Mammary microvascular endothelial cell (primary cell): ENCODE measurements around the genes ELOVL7 and ADAMTS6.

GRCh38 chr5:59548614-59549472 lies 344.7 kb downstream of the PDE4D start:
- RAMPAGE, long total RNA, result no peak

DNA sequence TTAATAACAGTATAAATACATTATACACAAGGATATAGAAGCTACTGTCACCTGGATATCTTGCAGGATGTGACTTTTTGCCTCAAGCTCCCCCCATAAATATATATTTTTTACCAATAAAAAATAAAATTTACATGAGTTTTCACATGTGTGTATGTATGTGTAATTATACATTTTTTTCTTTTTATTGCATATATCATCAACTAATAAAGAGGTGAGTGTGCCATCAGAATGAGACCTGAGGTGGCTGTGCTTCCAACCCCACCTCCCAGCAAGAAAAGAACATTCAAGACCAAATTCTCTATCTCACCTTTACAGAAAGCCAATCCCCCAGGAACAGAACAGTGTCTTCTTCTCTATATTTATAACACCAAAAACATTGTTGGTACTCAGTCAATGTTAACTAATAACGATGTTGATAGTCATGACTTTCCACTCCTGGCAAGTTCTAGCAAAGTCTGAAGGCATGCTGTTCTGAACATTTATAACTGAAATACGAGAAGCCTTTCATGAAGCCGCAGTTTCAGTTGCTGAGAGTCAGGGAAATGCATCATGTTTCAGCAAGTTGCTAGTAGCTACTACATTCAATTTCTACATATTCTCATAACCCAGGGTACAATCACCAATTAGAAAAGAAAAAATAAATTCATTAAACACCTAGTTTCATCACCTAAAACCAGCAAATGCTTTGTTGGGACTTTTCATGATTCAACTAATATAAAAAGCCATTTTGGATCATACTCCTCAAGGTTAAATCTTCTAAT lies 301.5 kb downstream of the PDE4D start:
- RAMPAGE, long total RNA, result no peak

GRCh38 chr5:59766369-59766905 lies 127.1 kb downstream of the PDE4D start:
- RAMPAGE, long total RNA, result no peak

GRCh38 chr5:60843845-60844799 lies at the start of gene ELOVL7:
ELOVL7 (minus strand) TSS chr5:60844269.
- RAMPAGE, long total RNA, result no peak

- RAMPAGE, long total RNA, result no peak
Measured at GRCh38 chr5:61069734-61070048, 92.6 kb downstream of the SMIM15 start.

- RAMPAGE, long total RNA, result no peak
Measured at GRCh38 chr5:61290652-61291409, 41.2 kb upstream of the ZSWIM6 start.

- RAMPAGE, long total RNA, result no peak
Measured at GRCh38 chr5:61304420-61305301, 27.4 kb upstream of the ZSWIM6 start.

DNA sequence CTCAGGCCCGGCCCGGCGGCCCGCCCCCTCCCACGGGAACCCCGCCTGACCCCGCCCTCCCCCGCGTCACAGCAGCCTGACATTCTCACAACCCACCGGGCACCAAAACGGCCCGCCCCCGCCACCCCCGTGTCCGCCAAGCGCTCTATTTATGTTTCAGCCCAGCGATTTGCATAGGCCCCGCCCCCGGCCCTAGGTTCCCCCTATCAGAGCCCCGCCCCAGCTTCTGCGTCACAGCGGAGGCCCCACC lies 242 bp upstream of the ZSWIM6 start:
- RAMPAGE, long total RNA, result no peak

DNA sequence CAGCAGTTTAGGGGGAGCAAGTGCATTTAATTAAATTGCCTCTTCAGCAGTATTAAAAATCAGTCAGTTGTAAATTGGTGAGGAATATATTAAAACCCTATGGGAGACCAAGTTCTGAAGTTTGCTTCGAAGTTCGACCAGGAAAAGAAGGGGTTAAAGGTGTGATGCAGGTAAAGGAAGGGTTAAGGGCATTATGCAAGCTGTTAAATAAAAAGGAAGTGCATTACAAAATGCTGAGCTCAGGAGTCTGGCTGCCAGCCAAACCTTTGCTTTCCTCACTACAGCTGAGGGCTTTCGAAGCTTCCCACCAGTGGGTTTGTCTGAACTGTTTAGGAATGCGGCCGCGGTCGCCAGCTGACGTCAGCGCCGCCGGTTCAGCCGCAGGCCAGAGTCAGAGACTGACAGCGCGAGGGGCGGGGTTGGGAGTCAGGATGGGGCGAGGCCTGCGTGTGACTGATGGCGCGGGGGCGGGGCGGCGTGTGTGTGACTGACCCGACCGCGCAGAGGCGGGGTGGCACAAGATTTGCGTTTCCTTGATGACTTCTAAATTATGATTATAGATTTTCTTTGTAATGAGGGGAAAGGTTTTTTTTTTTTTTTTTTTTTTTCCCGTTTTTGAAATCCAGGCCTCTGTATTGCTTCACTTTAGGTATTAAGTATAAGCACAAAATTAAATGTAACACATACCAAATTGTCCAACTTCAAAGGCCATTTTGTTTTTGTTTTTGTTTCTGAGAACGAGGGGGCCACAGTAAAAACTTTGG lies 76.6 kb downstream of the ZSWIM6 start:
- RAMPAGE, long total RNA, result no peak

DNA sequence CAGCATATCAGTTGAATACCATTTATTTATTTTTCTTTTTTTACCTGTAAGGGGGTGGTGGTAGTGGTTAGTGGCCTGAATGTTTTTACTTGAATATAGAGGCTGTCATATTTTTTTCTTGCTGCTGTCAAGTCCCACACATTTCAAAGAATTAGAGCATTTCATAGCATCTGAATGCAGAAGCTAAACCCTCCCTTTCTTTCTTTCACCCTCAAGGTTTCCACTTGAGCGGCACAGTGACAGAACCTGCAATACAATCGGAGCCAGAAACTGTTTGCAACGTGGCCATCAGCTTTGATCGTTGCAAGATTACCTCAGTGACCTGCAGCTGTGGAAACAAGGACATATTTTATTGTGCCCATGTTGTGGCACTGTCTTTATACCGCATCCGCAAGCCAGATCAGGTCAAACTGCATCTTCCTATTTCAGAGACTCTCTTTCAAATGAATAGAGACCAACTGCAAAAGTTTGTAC lies 140.4 kb downstream of the ZSWIM6 start:
- RAMPAGE, long total RNA, result no peak

- RAMPAGE, long total RNA, result no peak
Measured at GRCh38 chr5:61499365-61499730, 167.3 kb downstream of the ZSWIM6 start.

DNA sequence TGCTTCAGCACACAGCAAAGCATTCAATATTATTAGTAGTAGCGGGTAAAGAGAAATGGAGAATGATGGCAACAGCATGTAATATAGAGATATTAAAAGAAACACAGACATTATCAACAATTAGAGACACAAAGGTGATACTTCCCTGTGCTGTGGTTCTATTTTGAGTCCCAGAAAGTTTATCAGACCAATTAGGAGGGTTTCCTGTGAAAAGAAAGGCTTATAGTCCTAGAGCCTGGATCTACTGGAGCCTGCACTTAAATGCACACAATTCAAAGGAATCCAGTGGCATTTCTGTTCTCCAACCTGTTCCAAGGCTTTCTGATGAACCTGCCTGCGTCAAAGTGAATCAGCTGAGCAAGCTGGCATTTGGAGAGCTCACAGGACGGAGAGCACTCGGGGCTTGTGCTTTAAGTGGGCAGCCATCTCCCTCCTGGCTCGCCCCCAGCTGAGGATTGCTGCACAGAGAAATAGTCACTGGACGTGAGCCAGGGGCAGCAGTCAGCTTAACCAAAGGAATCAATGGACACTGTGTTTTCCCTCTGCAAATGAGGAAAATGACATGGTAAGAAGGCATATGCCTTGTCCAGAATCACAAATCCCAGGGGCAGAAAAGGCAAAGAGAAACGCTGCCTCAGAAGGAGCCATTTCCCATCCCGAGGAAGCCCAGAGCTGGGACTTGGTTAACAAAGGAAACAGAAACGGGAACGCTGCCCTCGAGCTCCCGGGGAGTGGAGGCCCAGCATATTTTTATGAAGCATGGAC lies 299.3 kb downstream of the ZSWIM6 start:
- RAMPAGE, long total RNA, result no peak

GRCh38 chr5:62385276-62386118 lies 18.2 kb downstream of the DIMT1 start:
- RAMPAGE, long total RNA, result no peak

DNA sequence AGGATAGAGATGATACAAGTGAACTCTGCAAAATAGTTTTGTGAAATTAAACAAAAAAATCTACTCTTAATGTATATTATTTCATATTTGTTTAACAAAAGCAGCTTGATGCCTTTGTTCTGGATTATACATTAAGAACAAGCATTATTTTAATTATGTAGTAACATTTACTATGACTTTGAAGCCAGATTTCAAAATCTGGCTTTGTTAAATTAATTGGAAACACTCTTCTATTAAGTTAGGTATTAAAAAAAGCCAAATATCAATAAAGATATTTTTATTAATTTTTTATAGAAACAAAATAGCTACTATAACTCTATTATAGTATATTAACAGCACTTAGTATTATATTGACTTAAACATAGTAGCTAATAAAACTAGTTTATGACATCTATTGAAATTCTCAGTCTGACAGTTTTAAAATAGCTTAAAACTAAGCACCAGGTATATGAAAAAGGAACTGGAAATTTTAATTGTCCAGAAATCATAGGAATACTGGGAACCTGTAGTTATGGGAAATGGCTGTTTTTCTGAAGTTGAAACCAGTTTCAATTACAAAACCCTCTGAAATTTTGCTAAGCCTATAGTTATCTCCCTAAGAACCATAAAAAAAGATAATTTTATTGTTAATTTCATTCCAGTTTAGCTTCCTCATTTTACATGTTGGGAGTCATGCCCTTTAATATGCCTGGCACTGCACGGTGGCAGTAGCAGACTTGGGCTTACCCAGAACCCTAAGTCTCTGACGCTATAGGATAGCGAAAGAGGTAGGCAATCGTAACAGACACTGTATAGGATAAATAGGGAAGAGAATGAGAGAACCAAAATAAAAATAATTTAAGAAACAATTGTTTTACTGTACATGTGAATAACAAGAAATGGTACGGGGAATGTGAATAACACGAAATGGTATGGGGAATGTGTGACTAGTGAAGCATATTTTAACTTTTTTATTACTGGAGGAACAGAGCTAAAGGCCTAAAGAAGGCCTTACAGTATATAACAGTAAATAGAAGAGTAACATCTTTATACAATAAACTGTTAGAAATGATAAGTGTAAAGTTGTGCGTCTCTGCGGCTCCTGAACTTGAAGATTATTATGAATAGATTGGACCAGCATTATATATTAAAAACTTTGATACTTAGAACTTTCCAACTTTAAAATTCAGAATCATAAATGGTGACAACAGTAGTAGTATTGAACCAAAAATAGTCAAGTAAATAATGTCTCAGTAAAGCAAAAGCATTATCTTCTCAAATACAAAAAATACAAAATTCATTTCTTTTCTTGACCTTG lies 15.6 kb downstream of the DIMT1 start:
- RAMPAGE, long total RNA, result no peak

- RAMPAGE, long total RNA, result no peak
Measured at GRCh38 chr5:62621118-62621601, 42.5 kb downstream of the LRRC70 start.

- RAMPAGE, long total RNA, result no peak
Measured at GRCh38 chr5:62653321-62653903, 74.8 kb downstream of the LRRC70 start.

- RAMPAGE, long total RNA, result start-site peak on the minus strand at chr5:65481703-65481969, 76 and 52 reads in 2 replicates
Measured at GRCh38 chr5:65481342-65482221, at the start of gene ADAMTS6. ADAMTS6 (minus strand) TSS chr5:65481920.

GRCh38 chr5:65563751-65564125 lies 642 bp downstream of the PPWD1 start:
- RAMPAGE, long total RNA, result no peak

GRCh38 chr5:65722510-65723557 lies 829 bp downstream of the NLN start:
- RAMPAGE, long total RNA, result start-site peak on the minus strand at chr5:65722975-65723070, 22 and 6 reads in 2 replicates

- RAMPAGE, long total RNA, result no peak
Measured at GRCh38 chr5:65926938-65927537, 663 bp downstream of the ERBIN start.